ENCODE measurements around a stretch of chr17.

DNA sequence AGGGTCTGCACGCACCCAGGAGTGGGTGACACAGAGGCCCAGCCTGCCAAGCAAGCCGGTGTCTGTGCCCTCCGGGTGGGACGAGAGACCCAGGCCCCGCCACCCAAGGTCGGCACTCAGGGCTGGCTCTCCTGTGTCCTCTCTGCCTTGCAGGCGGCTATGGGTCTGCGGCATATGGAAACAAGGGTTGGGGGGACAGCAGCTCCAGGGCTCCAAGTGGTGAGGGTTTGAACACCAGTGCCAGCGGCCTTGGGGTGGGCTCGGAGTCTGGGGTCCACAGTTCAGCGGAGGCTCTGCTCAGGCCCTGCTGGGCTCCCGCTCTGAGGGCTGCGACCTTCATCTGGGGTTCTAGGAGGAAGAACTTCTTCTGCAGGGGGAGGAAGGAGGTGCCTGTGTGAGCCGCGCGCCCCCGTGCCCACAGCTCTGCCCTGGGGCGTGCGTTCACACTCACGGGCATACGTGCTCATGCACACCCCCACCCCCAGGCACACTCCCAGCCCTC, 4.6 kb upstream of the CD7 start:
- PRO-cap = no peak

GRCh38 chr17:82356941-82357344, 2.1 kb upstream of the TEX19 start:
- PRO-cap = no peak

DNA sequence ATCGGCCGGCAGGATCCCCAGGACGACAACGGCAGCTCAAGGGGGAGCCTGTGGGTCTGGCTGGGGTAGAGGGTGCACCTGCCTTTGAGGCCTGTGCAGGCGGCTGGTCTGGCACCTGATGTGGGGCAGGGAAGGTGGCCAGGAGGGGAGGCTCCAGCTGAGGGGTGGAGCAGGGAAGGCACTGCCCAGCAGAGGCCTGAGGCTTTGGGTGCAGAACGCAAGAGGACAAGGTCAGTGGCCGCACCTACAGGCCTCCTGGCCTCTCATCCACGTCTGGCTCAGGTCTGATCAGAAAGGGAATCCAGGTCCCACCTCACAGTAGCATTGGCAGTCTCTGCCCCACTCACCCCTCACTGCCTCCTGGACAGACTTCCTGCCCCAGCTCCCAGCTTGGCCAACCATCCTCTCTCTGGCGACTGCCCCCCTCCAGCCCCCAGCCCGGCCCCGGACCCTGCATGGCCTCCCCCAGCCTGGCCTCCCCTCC, 4.4 kb downstream of the UTS2R start:
- PRO-cap = no peak

DNA sequence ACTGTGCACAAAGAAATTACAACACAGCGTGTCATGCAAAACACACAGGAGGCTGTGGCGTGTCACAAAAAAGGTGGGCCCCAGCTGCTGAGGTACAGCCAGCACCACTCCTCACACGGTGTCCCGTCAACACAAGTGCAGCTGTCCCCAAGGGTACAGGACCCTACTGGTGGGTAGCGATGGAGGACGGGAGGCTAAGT, 2.6 kb downstream of the CYBC1 start:
- PRO-cap = no peak

GRCh38 chr17:82534153-82534923, 14.8 kb downstream of the FOXK2 start:
- PRO-cap = no peak

- PRO-cap = no peak
Measured at GRCh38 chr17:82592134-82593110, 55.8 kb downstream of the WDR45B start.

- PRO-cap = no peak
Measured at GRCh38 chr17:82737727-82738772, 2.6 kb downstream of the FN3K start.

DNA sequence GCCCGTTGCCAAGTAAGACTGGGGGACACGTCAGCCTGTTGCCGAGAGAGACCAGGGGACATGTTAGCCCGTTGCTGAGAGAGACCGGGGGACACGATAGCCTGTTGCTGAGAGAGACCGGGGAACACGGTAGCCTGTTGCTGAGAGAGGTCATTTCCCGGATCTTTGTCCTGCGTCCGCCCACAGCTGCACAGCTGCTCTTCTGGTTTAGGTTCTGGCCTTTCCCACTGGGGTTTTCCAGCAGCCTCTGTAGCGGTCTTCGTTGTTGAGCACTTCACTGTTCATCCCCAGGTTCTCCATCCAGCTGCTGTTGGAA, 43.3 kb downstream of the TBCD start:
- PRO-cap = no peak

DNA sequence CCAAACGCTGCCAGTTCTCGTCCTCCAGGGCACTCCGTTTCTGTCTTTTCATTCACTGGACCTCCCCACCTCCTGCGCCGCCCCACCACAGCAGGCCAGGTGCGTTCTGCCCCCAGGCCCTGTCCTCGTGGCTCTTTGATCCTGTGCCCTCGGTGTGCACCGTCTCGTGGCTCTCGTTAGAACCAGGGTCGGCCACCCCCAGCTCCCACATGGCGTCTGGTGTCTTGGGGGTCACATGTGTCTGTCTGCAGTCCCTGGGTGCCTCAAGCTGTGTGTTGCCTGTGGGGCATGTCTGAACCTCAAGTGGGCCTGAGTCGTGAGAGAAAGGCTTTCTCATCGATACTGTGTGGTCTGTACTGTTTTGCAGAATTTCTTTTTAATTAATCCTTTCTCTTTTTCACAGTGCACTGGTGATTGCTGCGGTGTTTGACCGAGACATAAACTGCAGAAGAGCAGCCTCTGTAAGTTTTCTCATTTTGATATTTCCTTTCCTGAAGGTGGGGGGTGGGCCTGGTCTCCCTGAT, 44.0 kb upstream of the ZNF750 start:
- PRO-cap = no peak

DNA sequence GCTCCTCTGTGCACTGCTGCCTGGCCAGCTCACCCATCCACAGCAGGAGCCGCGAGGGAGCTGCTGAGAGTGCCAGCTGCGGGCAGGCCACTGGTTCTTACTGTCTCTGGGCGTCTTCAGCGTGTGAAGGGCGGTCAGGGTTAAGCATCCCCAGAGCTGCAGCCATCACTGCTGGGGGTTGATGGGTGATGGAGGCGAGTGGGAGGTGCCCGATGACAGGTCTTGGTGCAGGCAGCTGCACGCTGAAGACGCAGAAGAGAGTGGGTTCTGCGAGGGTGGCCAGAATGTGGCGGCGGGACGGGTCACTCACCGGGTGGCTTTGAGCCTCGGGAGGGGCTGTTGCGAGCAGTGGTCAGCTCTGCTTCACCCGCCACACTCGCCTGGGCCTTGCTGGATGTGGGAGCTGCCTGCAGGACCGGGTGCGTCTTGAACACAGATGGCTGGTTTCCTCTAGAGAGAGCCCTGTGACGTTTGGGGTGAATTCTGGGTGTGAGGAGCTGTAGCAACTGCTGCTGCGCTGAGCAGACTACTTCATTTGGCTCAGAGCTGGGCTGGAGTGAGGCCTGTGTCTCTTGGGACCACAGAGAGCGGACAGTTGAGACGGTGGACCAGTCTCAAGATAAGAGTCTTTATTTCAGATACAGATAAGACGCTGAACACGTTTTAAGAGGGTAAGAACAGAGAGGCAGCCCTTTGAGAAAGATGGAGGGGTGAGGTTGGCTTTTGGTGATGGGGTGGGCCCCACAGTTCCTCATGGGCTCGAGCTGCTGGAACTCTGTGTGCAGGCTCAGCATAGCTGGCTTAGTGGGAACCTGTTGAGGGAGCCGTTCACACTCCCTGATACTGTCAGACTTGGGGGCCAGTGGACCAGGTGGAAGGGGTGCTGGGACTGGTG, 44.7 kb upstream of the ZNF750 start:
- PRO-cap = no peak

DNA sequence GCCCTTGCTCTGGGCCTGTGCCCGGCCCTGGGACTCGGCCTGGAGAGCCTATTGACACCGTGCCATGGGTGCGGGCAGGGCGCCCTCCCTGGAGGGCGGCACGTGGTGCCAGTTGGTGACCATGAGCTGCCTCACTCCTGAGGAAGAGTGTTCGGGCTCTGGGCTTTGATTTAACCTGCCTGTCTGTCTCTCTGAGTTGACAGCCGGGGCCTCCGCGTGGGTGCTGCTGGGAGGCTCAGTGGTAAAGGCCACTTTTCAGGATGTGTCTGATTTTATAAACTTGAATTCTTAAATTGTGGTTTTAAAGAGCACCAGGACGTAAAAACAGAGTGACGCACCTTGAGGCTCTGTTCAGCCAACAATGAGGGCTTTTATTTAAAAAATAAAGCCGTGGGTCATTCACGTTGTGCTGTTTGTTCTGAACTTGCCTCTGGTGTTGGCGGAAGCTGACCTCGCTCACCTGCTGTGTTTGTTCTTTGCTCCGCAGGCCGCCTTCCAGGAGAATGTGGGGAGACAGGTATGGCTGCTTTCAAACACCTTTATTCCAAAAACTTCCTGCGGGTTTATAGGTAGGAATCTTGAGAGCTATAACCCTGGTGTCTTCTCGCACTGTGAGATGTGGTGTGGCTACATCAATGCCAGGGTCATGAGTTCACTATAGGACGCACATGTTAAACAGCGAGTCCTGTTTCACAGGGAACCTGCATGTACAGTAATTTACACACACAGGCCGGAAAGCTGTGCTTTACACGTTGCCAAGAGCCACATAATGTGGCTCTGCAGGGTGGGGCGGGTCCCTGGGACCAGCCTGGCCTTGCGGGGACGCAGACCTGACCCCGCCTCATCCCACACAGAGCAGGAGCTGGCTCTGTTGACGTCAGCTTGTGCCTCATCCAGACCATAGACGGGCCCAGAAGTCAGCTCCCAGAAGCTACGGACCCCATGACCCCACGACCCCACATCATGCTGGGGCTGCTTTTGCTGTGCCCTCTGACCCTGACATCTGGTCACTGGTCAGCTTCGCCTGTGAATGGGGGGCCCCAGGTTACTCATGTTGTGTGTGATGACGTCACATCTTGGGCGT, 49.7 kb upstream of the ZNF750 start:
- PRO-cap = no peak

DNA sequence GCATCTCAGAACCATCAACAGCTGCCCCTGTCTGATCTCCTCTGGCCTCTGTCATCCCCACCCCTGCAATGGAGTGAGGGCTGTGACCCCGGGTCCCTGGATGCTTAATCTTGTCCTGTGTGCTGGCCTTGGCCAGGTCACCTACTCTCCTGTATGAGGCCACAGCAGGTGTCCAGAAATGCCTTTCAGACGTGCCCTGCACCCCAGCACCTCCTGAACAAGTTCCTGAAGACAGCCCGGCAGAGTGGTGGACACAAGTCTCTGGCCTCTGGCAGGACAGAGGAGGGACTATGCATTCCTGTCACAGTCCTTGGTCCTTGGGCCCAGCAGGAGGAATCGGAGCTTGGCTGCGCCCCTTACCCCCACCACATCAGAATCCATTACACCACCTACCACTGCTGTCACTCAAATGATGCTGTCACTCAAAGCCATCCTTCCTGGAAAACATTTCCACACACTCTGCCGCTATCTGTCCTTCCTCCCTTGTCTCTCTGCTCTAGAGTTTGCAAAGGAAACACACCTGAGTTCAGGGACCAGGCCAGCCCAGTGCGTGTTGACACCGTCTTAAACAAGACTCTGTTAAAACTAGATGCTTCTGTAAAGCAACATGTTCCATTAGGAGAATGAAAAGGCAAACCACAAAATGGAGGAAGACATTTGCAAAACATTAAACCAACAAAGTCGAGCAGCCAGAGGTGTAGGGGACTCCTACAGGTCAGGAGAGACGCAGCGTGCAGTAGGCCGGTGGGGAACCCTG, 104.0 kb downstream of the B3GNTL1 start:
- PRO-cap = no peak

GRCh38 chr17:83010660-83011035, 40.9 kb downstream of the B3GNTL1 start:
- PRO-cap = no peak

- PRO-cap = no peak
Measured at GRCh38 chr17:83092947-83093460, 13.6 kb downstream of the METRNL start.

GRCh38 chr17:83124534-83125227, 45.3 kb downstream of the METRNL start:
- PRO-cap = no peak

DNA sequence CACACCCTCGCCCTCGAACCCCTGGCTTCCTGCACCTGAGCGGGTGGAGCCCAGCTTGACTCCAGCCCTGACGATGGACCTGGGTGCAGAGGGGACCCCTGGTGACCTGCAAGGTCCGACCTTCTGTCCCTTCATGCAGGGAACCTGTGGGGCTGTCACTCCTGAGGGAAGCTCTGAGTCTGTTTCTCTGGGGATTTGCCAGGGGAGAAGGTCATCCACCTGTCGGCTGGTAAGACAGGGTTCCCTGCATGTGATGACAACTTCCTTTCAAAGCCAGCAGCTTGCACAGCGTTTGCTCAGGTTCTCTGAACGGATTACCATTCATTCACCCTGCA, 46.5 kb downstream of the METRNL start:
- PRO-cap = no peak

DNA sequence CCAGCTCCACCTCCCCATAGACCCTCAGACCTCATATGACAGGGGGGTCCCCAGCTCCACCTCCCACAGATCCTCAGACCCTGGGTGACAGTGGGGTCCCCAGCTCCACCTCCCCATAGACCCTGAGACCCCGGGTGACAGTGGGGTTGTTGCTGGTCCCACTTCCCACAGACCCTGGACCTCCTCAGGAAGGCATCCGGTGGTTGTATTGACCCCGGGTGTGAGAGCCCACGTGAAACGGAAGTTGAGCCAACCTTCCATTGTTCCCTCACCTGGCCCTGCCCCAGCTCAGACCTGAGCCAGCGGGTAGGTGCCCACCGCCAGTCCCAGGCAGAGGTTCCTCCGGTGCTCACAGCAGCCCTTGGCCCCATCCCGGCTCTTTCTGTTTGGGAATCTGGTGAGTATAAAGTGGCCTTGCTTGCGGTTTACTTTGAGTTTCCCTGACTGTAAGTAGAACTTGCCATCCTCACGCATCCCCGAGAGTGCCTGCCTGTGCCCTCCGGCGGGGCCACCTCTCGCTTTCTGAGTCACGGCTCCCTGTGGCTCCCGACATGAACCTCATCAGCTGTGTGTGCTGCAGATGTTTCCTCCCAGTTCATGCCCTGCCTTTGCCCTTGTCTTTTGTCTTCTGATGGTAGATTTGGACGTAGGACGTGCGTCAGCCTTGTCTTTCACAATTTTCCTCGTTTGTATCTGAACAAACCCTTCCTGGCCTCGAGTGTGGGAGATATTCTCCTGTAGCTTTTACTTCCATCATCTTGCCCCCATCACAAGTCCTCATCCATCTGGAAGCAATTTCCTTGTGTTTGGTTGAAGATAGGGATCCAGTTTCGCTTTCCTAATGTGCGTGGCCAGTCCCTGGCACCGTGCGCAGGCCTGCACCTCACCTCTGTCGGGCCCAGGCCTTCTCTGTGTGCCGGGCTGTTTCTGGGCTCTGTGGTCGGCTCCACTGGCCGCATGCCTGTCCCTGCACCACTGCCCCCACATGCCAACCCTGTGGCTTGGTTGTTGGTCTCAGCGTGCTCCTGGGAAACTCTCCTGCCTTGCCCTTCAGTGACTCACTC, 75.9 kb downstream of the METRNL start:
- PRO-cap = unidirectional peak, minus-strand start at position 384 of the sequence; unidirectional peak, minus-strand start at position 484 of the sequence

Data from osteocyte (in vitro differentiated cells).